Hair follicle dermal papilla cell (primary cell): Measurements from ENCODE around the genes NPIPA8, ITPRIPL2, GP2 and ZP2.

- CAGE, long polyA plus RNA, result no peak
Measured at GRCh38 chr16:17350168-17350651, 120.5 kb downstream of the XYLT1 start.

- CAGE, long polyA plus RNA, result no peak
Measured at GRCh38 chr16:17367864-17368448, 102.8 kb downstream of the XYLT1 start.

DNA sequence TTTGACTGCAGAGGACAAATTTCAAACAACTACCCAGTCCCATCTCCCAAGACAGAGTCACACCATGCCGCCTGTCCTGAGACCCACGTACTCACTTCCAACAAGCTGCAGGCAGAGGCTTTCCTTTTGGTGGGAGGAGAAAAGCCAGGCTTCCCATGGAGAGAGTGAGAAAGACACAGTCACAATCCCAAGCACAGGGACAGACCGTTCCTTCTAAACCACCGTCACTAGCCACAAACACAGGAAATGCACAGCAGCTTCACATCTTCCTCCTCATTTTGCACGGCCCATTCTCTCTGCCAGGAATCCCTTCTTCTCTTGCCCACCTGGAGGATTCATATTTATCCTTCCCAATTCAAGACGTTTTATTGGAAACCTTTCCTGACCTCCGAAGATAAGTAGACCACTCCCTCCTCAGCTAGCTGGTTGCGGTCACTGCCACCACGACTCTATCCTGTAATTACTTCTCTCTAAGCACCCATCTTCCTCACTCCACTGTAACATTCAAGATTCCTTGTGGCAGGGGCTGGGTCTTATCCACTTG is 87.7 kb downstream of the XYLT1 start:
- CAGE, long polyA plus RNA, result no peak

GRCh38 chr16:17437235-17437932 is 33.4 kb downstream of the XYLT1 start:
- CAGE, long polyA plus RNA, result no peak

DNA sequence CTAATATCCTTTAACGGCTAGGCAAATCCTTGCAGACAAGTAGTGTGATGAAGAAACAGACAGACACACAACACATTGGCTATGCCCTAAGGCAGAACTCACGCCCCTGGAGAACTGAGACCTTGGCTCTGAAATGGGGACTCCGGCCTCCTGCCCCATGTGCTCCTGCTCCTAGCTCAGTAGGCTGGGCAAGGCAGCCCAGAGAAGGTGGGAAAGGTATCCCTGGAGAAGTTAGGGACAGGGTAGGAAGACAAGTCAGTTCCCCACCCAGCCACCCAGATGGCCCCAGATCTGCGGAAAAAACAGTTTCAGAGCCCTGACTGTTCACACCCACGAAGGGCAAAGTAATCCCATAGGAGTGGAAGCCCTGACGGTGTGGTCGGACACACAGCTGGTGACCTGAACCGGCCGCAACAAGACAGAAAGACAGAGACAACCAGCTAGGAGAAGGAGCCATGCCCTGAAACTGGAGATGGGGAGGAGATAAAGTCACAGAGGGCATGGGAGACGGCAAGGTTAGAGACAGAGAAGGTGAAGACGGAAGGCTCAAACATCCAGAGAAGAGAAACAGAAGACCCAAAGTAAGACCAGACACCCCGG is 1.4 kb downstream of the XYLT1 start:
- CAGE, long polyA plus RNA, result no peak

GRCh38 chr16:18336510-18337006 is at the start of gene NPIPA8:
NPIPA8 (minus strand) TSS chr16:18336736.
- CAGE, long polyA plus RNA, result no peak

DNA sequence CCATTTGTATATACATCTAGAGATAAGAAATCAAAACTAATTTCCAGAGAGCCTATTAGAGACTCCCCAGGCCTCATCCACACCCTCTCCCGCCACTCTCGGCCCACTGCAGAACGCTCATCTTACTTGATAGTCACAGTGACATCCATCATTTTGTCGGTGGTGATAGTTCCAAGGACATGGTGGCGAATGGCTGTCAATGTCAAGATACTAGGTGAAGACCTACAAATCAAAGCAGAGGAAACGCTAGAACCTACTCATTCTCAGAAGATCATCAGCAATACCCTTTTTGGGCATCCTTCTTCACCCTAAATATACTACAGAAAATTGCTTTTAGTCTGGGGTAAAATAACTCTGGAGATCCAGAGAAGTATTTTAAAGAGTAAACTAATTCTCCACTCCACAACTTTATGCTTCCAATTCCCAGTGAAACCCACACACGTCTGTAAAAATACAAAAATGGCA is 38.1 kb downstream of the NOMO2 start:
- CAGE, long polyA plus RNA, result no peak

DNA sequence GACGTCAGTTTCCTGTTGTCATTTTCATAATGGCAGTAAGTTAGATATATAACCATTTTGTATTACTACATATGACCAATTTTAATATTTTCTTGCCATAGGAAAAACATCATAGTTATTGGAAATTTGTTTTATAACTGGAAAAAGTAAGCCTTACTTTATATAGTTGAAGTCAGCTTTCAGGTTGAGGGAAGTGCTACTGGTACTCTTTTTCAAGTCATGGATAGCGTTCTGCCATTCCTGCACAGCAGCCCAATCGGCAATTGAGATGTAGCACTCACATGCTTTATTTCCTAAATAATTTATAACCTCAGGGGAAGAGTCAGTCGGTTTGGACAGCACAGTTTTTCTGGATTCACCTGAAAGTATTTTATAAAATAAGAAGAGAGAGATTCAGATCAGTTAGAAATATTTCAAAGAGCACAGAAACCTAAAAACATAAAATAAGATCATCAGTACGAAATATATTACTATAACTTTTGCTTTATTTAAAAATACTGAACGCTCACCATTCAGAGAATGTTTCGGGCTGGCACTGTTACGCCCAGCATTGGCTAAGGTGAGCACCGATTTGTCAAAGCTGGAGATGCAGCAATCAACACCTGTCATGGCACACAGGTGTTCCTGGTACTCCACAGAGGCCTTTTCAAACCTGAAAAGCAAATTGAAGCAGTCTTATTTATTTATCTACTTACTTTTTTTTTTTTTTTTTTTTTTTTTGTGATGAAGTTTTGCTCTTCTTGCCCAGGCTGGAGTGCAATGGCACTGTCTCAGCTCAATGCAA is 62.3 kb upstream of the ARL6IP1 start:
- CAGE, long polyA plus RNA, result no peak

DNA sequence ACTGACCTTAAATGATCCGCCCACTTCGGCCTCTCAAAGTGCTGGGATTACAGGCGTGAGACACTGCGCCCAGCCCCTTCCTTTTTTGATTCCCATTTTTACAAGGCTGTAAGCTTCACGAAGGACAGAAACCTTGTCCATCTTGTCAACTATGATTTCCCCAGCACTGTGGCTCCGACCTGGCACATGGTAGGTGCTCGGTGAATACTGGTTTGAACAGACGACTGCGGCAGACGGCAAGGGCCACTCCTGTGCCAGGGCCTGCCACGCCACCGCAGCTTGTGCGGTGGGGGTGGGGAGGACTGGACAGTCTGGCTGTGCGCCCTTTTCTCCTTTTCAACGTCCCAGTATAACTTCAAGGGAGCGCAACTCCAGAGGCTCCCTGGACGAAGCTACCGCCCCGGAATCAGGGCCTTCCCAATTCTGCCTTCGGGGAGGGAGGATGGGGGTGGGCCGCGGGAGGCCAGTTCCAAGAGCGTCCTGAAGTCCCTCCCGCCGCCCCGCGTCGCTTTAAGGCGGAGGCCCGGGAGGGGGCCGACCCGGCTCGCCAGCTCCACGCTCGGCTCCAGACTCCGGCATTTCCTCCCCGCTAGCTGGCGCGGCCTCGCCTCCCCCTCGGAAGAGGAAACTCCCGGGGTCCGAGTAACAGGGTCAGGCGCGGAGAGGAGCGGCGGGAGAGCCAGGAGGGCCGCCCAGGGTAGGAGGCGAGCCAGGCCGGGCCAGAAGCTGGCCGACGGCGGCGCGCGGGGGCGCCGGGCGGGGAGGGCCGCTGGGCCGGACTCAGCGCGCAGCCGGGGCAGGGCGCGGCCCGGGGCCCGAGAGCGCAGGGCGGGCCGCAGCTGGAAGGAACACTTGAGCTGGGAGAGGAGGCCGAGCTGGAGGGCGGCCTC is at the start of gene ITPRIPL2:
ITPRIPL2 (plus strand) TSS at position 537 of the 890 bp plus-strand sequence.
- CAGE, long polyA plus RNA, result no peak

DNA sequence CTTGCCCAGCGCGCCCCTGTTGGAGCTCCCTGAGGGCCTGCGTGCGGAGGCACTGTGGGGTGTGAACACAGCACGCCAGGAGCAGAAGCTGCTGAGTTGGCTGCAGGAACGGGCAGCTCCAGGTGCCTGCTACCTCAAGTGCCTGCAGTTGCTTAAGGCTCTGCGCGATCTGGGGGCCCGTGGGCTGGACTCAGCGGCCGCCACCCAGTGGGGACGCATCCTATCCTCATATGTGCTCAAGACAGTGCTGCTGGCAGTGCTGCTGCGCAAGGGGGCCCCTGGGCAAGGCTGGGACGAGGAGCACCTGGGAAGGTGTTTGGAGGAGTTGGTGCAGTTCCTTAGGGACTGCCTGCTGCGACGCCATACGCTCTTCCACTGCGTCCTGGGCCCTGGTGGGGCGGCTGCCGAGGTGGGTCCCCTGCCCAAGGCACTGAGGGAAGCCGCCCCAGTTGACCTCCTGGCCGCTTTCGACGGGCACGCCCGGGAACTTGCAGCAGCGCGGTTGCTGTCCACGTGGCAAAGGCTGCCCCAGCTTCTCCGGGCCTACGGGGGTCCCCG is 1.8 kb downstream of the ITPRIPL2 start:
- CAGE, long polyA plus RNA, result no peak

GRCh38 chr16:19135769-19136653 is 22.2 kb downstream of the ITPRIPL2 start:
- CAGE, long polyA plus RNA, result no peak

GRCh38 chr16:19240325-19240625 is 45.3 kb upstream of the CLEC19A start:
- CAGE, long polyA plus RNA, result no peak

DNA sequence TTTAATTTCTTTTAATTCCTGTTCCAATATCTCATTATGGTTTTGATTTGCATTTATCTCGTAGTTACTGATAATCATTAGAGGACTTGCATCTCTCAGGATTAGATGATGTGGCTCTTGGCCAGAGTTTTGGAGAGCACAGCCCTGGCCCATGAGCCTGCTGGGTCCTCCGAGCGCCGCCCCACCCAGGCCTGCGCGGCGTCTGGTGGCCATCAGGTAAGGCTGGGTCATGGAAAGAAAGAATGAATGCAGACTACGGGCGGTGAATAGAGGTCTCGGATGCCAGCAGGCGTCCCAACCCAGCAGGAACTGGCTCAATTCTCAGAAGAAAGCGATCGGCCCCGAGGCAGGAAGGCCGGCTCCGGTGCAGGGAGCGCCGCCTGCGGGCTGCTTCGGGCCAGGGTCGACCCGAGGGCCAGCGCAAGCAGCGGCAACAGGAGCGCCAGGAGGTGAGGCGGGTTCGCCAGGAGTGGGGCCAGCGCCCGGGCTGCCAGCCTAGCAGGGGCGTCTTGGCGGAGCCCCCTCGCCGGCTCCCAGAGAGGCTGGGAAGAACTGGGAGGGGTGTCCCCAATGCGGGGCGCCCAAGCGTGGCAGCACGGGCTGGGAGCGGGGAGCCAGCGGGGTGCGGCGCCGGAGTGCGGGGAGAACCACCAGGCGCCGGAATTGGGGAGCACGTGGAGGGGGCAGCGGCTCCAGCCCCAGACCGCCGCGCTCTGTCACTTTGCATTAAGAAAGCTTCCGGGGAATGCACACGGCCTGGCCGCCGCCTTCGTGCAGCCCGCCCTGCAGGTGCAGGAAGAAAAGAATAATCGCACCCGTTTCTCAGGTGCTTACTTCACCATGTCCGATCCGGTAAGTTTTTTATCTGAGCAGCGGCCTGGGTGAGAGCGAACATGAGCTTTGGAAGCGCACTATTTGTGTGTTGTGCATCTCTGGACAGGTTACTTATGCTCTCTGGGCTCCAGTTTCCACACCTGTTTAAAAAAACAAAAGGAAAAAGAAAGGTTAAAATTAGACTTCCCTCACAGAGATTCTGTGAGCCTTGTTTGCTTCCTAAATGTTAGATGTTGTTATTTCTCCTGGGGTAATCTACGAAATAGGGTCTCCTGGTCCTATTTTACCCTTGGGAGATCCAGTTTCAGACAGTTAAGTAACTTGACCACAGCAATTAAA is 7.0 kb upstream of the TMC5 start:
- CAGE, long polyA plus RNA, result no peak

- CAGE, long polyA plus RNA, result no peak
Measured at GRCh38 chr16:19696157-19696887, 21.7 kb downstream of the KNOP1 start.

GRCh38 chr16:19879014-19879867 is 5.4 kb downstream of the GPRC5B start:
- CAGE, long polyA plus RNA, result no peak

GRCh38 chr16:20327397-20328270 is at the start of gene GP2:
GP2 (minus strand) TSS chr16:20327513.
- CAGE, long polyA plus RNA, result no peak

- CAGE, long polyA plus RNA, result no peak
Measured at GRCh38 chr16:20851322-20852067, 45.2 kb downstream of the REXO5 start.

- CAGE, long polyA plus RNA, result no peak
Measured at GRCh38 chr16:21211378-21211742, at the start of gene ZP2. ZP2 (minus strand) TSS chr16:21211574.

- CAGE, long polyA plus RNA, result no peak
Measured at GRCh38 chr16:21235162-21235747, 1.8 kb downstream of the ANKS4B start.

- CAGE, long polyA plus RNA, result no peak
Measured at GRCh38 chr16:21265331-21265978, 12.6 kb downstream of the CRYM start.